Thoracic aorta endothelial cell (primary cell): ENCODE measurements around the genes RNF121, IL18BP and FOLR3.

- CAGE, long polyA plus RNA: no peak
Observed at GRCh38 chr11:70294079-70294617, 23.7 kb downstream of the PPFIA1 start.

DNA sequence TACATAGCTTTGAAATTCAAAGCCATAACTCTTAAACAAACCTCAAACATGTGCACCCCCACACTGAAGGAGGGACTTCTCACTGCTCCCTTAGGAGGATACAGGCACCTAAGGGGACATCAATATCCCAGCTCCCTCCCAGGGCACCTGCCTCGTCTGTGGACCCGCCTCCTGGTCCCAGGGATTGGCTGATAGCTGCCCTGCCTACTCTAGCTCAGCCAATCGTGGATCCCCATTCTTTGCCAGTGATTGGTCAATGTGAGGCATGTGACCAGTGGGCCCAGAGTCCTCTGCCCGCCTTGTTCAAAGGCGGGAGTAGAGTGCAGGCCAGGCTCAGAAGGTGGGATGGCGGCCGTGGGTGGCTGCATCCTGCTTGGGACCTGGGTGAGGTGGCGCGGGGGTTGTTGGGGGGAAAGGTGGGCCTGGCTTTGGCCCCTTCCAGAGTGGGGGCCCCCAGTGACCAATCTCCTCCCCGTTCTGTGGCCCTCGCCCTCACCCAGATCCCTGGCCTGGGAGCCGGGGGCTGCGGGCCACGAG is 64.8 kb downstream of the CTTN start:
- CAGE, long polyA plus RNA: no peak

GRCh38 chr11:70567557-70568436 is 169.5 kb downstream of the CTTN start:
- CAGE, long polyA plus RNA: no peak

GRCh38 chr11:70568437-70568938 is 170.2 kb downstream of the CTTN start:
- CAGE, long polyA plus RNA: no peak

GRCh38 chr11:70630673-70631824 is 232.7 kb downstream of the CTTN start:
- CAGE, long polyA plus RNA: no peak

DNA sequence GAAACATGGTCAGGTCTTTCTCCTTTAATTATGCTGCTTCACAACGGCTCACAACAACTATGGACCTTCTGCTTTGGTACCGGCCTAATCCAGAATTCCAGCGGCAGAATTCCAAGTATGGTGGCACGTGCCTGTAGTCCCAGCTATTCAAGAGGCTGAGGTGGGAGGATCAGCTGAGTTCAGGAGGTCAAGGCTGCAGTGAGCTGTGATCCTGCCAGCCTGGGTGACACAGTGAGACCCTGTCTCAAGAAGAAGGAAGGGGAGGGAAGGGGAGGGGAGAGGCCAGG is 145.9 kb downstream of the SHANK2 start:
- CAGE, long polyA plus RNA: no peak

DNA sequence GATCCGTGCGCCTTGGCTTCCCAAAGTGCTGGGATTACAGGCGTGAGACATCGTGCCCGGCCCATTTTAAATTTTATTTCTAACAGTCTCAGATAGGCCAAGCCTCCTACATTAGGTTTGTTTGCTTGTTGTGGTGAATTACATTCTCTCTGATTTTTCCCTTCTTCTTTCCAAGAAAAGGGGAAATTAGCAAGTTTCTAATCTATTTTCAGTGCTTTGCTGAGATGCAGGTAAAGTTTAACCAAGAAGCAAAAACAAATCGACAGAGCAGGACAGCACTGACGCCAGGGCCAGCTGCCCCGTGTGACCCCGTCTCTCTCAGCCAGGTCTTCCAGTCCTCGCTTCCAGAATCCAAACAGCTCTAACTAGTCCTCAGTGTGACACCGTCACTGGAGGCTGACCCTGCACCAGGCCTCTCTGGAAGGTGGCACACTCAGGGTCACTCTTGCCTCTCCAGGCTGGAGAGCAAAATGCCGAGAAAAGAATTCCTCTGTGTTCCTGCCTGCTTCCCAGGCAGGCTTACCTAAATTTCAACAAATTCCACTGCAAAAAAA is 44.9 kb downstream of the SHANK2 start:
- CAGE, long polyA plus RNA: no peak

GRCh38 chr11:71251223-71251711 is 1.1 kb downstream of the SHANK2 start:
- CAGE, long polyA plus RNA: no peak

DNA sequence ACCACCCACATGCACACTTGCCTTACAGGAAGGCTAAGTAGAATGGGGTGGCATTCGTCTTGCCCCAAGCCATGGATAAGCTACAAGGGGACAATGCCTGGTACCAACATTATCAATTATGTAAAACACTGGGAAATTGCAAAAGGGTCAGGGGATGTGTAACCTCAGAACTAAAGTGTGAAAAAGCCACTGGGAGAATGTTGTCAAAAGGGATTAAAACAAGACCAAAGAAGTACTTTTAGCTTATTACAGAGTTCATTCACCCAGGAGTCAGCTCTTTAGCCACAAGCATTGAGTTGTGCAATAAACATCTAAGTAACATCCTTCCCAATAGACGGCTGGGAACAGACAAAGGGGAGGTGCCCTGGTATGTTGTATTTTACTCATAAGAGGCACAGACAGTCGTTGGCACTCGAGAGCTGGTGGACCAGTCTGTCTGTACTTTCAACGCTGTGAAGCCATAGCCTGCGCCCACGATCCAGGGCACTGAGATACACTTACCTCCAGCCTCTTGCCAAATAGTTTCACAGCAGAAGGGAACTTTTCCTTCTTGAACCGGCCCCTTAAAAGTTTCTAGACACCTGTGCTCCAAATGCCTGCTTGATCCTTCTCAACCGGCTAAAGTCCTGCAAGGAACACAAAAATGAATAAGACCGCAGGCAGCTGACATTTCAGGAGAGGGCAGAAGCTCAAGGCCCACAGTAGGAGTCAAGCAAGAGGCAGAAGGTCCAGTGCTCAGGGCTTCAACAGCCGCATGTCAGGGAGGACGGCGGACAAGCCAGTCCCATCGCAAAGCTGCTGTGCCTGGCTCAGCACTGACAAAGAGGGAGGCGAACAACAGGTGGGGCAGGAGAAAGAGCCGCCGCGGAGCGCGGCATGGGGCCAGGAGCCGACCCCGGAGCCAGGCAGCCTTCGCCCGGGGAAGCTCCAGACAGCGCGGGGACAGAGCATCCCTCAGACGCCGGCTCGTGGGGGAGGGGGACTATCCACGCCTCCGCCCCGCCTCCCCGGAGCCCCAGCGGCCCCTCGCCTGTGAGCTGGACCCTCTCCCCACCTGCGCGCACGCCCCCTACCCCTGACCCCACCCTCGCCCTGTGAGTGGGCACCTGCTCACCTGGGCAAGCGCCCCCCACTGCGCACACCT is 712 bp downstream of the DHCR7 start:
- CAGE, long polyA plus RNA: no peak

GRCh38 chr11:71639303-71639600 is 56.6 kb upstream of the KRTAP5-11 start:
- CAGE, long polyA plus RNA: no peak

GRCh38 chr11:71928840-71929126 is at the start of gene RNF121:
Gene RNF121, plus strand, starts transcription at chr11:71929046.
- CAGE, long polyA plus RNA: no peak

DNA sequence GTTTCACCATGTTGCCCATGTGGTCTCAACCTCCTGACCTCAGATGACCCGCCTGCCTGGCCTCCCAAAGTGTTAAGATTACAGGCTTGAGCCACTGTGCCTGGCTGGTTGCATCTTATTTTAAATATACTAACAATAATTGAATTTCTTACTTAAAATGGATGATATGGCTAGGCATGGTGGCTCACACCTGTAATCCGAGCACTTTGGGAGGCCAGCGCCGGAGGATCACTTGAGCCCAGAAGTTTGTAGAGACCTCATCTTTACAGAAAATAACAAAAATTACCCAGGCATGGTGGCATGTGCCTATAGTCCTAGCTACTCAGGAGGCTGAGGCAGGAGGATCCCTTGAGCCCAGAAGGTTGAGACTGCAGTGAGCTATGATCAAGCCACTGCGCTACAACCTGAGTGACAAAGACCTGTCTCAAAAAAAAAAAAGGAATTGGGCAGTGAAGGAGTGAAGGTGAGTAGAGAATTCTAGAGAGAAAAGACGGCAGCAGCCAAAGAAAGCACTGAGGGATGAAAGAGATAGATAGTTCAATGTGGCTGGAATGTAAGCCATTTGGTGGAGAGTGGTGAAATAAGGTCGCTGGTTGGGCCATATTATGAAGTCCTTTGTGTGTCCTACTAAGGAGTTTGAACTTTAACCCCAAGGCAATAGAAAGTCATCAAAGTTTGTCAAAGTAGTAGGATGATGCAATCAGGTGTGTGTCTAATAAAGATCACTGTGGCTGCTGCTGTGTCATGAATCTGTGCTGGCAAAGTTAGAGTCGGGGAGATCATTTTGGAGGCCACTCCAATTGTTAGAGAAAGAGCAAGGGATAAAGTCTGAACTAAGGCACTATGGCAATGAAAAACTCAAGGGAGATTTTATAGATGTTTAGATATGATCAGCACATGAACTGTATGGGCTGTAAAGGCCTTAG is 18.5 kb downstream of the RNF121 start:
- CAGE, long polyA plus RNA: no peak

- CAGE, long polyA plus RNA: no peak
Observed at GRCh38 chr11:71998525-71999454, at the start of gene IL18BP. Gene IL18BP, plus strand, starts transcription at chr11:71998909.

DNA sequence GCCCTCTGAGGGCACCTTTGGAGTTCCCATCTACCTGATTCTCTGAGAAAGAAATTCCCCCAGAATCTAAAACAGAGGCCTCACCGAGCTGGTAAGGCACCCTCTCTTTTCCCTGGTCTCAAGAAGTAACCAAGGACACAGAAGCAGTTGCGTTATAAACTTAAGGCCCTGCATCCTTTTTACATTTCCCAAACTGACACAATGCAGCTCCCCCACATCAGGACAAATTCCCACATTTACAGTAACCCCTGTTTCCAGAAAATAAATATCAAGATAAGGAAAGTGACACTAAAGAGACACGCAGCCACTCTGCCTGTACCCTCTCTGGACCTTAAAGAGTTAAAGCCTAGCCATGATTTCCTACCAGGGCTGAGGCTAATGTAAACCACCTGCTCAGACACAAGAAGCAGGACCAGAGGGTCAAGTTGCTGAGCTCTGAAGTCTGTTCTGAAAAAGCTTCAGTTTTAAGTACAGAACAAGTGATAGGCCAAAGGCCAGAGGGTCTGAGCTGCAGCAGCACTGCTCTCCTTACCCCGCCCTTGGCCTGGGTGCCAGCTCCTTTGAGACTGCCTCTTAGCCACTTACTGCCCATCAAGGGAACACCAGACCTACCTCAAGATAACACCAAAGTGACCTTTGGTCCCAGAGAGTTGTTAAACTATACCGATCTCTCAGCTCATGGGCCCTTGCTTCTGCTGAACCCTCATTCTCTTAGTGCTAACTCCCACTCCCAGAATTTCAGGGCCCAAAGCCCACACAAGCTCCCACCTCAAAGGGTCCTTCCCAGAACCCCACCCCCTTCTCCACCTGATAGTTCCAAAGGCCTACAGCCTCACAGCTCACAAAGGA is 40.3 kb downstream of the IL18BP start:
- CAGE, long polyA plus RNA: no peak

DNA sequence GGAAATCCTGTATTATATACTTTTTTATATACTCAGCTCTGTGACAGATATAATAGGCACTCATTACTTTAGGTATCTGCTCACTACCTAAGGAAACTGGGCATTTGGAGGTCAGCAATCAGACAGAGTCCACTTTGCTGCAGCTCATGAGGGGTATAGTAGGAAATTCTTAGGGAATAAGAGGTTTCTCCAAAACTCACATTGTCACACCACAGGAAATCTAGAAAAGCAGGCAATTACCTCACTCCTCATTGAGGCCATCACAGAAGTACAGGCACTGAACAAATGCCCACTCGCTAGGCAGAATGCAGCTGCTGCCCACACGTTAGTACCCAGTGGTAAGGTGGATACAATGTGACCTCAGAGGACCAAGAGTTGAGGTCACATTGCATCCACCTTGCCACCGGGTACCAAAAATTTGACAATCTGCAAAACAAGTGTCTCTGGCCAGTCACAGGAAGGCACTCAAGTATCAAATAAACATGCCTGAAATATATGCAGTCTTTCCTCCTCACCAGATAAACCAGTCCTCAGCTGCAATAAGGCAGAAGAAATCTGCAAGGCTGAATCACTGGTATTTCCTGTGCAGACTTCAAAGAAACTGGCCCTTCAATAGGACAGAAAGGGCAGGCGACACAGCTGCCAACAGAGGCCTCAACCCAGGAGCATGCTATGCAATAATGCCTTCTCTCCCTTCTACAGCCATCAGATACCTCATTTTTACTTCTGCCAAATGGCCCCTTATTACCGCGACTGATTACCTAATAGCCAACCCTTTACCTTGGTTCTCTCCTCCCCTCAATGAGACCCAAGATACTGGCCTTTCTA is 8.2 kb downstream of the NUMA1 start:
- CAGE, long polyA plus RNA: no peak

DNA sequence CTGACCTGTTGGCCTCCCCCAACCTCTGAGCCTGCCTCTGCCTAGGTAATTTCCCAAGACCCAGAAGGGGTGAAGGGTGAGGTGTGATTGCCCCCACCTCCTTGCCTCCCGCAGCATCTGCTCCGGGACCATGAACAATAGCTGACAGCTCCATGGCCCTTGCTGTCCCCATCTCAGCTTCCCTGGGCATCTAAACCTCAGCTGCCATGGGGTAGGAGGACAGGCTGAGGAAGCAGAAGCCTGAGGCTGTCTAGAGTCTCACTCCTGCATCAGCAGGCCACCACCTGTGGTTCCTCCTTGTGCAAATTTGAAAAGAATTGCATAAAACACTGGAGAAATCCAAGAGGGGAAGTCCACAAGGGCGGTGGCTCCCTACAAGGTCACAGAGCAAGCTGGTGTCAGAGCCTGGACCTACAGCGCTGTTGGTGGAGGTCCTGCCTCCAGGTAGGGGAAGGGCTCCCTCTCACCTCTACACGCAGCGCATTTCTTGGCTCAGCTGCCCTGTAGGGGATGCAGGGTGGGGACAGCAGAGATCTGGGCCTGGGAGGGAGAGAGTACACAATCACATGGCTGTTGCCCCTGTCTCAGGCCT is at the start of gene FOLR3:
TSS of gene FOLR3 (plus strand) at position 401 of the 592 bp plus-strand sequence.
- CAGE, long polyA plus RNA: no peak

- CAGE, long polyA plus RNA: no peak
Observed at GRCh38 chr11:72640331-72641036, 33.7 kb downstream of the PDE2A start.

GRCh38 chr11:72740114-72740474 is 12.1 kb downstream of the ARAP1 start:
- CAGE, long polyA plus RNA: no peak

- CAGE, long polyA plus RNA: no peak
Observed at GRCh38 chr11:72771342-72771901, 19.2 kb upstream of the ARAP1 start.

GRCh38 chr11:72807094-72807767 is 7.0 kb upstream of the ATG16L2 start:
- CAGE, long polyA plus RNA: no peak